Sternocleidomastoid (tissue), 1 donor: ENCODE measurements around the gene EXOC1.

DNA sequence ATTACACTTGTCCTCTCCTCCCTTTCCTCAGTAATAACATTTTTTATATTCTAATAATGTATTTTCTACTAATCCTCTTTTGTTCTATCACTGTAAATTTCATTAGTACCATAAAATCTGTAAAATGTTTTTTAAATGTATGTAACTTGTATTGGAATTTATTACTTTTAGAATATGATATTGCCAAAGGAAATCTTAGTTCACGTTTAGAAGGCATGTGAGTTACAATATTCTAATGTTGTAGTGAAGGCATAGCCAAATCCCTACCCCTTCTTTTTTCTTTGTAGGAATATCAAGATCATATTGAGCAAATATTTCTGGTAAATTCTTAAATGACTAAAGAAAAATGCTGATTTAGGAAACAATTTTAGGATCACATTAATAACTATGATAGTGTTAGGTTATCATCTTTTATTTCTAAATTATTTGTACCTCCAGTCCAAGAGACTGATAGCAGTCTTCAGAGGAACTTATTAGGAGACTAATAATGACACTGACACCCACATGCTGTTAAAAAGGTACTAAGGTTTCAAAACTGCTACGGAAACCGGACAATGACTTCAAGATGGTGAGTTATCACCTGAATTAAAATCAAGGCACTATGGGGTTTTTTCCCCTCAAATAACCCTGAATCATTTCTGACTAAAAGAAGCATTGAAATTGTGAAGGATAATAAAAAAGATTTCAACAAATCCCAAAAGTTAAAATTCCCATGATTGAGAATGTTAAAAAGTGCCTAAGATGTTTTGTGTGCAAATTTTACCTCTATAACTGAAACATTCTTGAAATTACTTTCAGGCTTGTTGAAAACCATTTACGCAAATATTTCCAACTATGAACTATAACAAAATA lies 38.1 kb downstream of the TMEM165 start:
- PRO-cap, result no peak

- PRO-cap, result bidirectional peak, plus-strand start at chr4:55853825, minus-strand start at chr4:55853503
These were observed at the start of gene EXOC1 for GRCh38 chr4:55853386-55854662. Gene EXOC1, plus strand, starts transcription at chr4:55853648.

GRCh38 chr4:55868156-55868626 lies 14.7 kb downstream of the EXOC1 start:
- PRO-cap, result no peak

DNA sequence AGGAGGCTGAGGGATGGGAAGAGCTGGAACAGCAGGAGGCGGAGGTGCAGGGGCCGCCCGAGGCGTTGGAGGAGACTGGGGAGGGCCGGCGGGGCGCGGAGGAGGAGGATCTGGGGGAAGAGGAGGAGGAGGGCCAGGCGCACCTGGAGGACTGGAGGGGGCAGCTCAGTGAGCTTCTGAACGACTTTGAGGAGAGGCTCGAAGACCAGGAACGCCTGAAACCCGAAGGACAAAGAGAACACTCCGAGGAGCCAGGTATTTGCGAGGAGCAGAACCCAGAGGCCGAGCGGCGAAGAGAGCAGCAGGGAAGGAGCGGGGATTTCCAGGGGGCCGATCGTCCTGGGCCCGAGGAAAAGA lies 72.7 kb downstream of the AASDH start:
- PRO-cap, result no peak

DNA sequence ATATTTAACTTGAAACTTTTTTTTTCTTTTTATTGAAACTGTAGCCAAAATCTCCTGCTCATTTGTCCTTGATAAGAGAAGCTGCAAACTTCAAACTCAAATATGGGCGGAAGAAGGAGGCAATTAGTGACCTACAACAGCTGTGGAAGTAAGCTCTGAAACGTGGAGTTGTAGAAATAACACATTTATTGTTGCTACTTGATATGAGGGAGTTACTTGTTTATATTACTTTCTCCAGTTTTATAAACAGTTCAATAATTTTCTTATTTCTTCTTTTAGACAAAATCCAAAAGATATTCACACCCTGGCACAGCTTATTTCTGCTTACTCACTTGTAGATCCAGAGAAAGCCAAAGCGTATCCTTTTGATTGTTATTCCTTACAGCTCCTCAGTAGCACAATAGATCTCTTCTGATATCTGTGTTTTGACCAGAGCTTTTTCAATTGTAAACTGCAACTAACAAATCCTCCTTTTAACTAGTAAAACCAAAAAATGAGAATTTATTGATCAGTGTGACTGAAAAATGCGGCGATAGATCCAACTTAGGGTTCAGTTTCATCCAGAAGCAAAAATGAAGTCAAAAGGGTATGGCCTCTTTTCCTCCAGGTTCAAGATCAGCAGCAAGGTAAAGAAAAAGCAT lies 15.2 kb upstream of the ARL9 start:
- PRO-cap, result no peak

- PRO-cap, result no peak
These were observed 14.2 kb downstream of the THEGL start for GRCh38 chr4:56544430-56545238.

DNA sequence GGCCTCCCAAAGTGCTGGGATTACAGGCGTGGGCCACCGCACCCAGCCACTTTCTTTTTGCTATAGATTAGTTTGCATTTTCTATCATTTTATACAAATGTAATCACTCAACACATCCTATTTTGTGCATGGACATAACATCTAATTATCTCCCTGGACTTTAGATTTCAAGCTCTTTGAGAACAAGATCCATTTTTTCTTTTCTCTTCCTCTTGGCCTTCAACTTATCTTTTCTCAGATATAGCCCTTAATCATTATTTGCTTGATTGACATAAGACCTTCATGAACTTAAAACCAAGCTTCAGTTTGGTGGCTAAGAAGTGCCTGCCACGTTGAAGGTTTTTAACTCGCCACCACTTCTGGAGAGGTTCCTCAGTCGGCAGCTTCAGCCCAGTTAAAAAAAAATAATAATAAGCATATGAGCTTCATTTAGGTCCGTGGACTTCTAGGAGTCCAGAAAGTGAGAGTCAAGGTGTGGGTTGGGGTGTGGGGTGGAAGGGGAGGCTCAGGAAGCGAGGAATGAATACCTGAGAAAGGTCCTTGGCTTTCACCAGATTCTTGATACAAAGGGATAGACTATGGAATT lies 1.3 kb downstream of the HOPX start:
- PRO-cap, result no peak

DNA sequence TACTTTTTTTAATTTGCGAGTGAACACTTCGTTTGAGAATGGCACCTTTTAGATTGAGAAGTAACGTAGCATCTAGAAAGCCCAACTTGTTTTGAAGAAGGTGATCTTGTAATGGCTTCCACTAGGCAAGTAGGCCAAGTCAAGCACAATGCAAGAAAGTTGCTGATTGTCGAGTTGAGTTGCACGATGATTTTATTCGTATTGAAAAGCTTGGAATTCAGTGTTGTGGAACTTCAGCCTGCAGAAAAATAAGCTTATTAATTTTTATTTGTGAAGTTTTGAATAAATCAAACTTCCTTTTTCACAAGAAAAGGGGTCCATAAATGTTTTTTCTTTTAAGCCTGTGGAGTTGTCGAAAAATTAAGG lies 2.0 kb downstream of the REST start:
- PRO-cap, result no peak

DNA sequence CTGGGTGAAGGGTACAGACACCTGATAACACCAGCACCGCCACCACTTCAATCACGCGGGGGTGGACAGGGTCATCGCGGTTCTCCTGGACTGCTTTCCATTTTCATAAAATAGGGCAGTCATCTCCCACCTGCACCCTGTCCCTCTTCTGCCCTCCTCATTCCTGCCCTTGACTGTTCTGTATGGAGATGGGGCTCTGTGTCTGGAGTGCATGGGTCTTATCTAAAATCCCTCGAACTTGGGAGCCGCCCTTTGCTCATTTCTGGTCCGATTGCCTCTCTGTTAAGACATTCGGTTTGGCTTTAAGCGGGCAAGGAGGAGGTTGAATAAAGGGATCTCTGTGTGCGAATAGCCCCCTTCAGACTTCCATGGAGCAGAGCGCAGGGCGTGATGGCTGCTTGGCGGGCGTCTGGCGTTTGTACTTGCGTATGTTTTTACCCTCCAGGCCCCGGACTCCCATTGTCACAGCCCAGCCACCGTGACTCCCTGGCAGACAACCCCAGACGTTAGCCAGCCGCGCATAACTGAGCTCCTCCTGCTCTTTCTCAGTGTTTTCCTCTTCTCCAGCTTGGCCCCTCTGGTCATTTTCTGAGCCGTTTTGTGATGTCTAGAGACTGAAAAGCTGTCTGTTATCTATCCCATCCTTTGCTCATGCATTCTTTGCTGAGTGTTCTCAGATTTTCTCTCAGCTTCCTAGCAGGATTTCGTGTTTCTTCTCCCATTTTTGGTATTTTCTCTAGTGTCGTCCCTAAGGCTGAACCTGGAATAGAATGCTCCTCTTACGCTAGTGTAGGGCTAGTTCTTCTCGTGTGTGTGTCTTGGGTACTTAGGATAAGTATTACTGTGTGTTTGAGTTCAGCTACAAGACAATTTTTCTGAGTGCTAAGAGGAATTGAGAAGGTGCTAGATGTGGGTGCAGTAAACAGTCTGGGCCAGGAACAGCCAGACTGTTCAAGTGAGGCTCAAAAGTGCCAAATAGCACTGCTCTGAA lies 54.3 kb downstream of the IGFBP7 start:
- PRO-cap, result no peak

DNA sequence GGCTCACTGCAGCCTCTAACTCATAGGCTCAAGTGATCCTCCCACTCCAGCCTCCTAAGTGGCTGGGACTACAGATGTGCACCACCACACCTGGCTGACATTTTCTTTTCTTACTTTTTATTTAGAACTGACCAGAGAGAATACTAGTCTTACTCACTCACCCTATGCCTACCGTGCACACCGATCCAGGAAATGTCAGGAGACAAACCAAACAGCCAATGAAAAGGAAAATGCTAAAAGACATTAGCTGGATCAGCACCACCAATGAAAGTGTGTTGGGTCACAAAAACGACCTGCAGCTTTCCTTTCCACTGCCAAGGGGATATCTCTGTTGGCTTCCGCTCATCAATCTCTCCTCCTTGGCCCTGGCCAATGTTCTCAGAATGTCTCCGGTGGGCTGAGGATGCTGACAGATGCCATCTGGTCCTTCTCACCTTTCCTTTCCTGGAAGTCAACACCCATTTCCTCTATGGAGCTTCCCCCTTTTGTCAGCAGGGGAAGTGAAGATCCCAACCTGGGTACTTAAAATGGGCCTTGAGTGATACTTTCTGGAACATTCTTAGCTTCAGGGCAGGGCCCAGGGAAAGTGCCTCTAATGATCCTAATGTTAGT lies 29.5 kb downstream of the IGFBP7 start:
- PRO-cap, result no peak

GRCh38 chr4:57451264-57451791 lies 341.1 kb upstream of the IGFBP7 start:
- PRO-cap, result no peak

GRCh38 chr4:64406902-64407430 lies 2.3 kb downstream of the TECRL start:
- PRO-cap, result no peak

GRCh38 chr4:67453743-67454373 lies 91.4 kb downstream of the CENPC start:
- PRO-cap, result no peak

GRCh38 chr4:67506453-67507073 lies 38.7 kb downstream of the CENPC start:
- PRO-cap, result no peak

DNA sequence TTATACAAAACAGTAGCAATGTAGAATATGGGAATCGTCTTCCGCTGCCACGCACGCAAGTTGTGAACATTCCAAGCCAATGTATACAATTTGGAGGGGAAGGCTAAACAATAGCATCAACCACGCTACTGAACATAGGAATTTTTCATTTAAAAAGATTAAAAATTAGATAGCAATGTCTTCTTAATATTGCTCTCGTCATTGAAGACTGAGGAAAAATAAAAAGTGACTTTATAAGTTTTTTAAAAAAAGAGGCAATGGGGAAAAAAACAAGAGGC lies 36.6 kb downstream of the YTHDC1 start:
- PRO-cap, result no peak

DNA sequence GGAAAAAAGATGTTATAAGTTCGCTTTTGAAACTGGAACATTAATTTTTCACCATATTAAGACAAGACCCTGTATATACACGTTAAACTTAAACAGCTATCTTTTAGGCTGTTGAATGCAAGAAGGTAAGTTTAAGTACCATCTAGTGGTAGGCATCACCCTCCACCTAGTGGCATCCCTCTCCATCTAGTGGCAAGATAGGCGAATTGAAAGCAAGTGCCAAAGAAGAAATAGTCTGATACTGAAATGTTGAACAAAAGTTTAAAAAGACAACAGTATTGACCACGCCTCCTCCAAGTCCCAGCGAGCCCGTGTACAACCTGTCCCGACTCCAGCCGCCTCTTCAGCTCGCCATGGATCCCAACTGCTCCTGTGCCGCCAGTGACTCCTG lies 26.1 kb upstream of the YTHDC1 start:
- PRO-cap, result no peak

DNA sequence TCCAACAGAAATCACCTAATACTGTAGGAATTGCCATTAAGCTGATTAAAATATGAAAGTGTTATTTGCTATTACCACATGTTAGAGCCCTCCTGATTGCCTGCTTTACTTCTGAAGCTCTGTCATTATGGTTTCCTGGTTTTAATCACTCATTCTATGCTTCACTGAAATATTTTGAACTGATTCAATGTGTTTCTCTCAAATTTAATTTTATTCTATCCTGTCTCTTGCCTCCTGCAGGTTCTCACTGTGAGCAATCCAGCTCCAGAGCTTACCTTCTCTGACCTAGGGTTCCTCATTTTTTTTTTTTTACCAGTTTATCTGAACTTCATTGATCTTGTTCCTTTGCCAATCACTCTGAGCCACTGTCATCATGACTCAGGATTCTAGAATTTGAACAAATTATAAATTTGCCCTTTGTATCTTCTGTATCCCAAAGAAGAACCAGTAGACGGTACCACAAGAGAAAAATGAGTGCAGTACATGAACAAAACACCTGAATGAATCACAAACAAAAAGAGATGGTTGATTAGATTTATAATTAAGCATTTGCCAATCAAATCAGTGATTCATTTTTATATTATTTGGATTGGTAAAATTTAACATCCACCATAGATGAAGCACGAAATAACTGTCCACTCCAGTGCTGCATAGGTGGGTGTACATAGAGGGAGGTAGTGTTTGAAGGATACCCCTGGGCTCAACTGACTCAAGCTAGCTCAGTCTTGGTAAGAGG lies 48.3 kb upstream of the UGT2B15 start:
- PRO-cap, result no peak

DNA sequence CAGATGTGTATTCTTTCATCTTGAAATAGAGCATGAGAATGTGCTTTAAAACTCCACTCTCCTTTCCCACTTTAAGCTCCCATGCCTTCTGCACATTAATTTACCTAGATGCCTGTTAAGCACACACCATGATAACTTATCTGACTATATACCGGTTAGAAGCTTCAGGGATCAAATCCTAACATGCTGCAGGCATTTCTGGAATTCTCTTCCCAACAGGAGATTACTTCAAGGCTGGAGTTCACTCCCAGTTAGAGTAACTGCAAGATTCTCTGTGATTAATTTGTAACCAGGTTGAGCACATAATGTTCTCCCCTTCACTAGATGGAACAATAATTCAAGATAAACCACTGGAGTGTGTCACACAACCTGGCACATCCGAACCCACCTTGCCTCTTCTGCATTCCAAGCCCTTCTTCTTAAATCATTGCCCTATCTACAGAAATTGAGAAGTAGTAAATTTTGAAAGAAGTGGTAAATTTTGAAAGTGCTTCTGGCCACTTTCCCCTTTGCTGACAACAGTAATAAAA lies 11.8 kb upstream of the UGT2A3 start:
- PRO-cap, result no peak

DNA sequence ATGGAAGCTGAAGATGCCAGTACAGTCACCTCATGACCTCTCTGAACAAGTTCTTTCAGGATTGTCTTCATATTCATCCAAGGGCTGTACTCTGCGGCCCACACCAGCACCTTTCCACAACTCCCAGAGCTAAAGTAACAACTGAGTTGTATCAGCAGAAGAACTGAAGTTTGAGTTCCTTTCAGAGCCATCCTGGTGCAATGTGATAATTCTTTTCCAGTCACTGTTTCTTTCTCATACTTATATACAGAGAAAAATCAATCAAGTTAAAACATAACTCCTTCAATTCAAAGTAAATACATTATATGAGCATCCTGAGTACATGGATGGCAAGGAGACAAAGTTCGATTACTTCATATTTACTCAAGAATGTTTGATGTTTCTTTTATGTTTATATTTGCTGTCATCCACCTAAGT lies 68.6 kb upstream of the UGT2A3 start:
- PRO-cap, result no peak

DNA sequence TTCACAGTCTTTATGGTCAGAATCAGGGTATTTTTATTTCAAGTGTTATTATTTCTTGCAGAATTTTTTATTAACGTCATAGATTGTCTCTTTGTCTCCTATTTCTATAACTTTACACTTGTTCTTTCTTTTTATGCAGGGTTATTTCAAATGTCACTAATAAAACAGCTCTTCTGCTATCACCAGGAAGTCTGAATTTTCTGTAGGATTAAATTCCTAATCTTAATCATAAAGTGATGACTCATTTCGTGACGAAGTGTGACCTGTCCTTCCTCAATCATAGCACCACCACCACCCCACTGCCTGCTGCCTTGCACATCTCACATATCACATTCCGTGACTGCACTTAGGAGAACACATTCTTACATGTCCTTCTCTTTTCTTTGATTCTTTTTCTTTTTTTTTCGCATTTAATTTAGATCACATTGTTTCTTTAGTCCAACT lies 57.7 kb upstream of the UGT2B7 start:
- PRO-cap, result no peak